Neutrophil (primary cell): ENCODE measurements around a stretch of chr2.

DNA sequence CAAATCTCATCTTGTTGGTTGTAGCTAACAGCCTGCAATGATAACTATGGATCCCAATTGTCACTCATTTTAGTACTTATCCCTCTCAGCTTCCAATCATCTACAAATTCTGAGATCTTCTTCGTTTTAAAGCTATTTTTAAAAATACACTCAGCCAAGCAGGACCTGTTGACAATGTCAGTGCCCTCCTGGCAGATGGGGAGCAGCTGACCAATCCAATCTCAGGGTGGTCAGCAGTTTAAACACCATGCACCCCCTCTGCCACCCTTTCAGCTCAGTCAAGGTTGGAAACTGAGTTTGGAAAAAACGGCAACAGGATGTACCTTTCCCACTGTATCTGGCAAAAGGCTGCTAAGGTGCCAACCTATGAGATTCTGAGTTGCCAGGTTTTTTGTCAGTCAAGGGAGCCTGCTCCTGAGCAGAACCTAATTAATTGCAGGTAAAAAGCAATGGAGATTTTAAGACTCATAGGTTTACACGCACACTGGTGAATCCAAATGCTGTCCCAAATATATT is 2.2 kb downstream of the ILKAP start:
- PRO-cap = no peak

DNA sequence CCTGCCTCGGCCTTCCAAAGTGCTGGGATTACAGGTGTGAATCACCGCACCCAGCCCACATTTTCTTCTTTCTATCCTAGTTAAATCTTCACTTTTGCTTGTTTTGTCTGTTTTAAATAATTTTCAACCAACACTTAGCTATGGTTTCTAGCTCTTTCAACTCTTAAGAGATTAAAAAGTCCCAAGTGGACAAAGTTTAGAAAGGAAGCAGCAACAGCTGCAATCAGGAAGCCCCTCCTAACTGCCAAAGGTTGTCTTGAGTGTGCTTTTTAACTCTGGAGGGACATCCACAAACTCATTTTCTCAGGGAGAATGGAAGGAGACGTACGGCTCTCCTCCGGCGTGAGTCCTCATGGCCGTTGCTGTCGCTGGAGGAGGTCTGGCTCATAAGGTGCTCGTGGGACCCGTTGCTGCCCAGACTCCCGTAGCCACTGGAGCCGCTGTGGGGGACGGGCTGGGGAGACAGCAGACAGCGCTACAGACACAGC is 20.7 kb upstream of the HES6 start:
- PRO-cap = no peak

DNA sequence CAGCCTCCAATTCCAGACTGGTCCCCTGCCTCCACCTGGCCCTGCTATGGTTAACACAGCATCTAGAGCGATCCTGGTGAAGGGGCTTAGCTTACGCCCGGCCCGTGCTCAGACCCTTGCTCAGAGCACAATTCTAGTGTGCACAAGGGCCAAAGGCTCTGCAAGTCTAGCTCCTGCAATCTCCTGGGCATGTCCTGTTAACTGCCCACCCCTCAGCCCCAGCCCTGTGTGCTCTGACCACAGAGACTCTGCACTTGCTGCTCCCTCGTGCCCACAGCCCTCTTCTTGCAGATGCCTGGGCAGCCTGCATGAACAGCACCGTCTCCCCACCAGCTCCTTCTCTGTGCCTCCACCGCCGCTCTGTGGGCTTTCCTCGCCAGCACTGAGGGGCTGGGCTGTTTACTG is 6.4 kb downstream of the PER2 start:
- PRO-cap = no peak

DNA sequence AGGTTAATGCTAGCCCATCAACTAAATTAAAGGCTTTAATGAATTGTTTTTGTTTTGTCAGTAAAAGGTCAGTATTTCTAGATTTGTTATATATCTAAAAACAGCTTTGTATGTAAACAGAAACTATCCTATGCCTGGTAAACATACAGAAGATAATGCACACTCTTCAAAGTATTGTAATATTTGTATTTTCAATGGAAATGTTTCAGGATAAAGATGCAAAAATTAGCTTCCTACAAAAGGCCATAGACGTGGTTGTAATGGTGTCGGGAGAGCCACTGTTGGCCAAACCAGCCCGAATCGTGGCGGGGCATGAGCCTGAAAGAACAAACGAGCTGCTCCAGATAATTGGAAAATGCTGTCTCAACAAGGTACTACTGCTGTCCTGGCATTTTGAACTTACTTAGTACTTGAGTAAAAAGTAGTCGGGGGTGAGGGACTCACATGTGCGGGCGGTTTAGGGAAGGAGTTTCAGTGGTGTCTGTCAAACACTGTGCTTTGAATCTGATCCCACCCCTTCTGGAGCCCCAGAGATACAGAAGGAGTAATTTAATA is 5.4 kb downstream of the TRAF3IP1 start:
- PRO-cap = no peak

DNA sequence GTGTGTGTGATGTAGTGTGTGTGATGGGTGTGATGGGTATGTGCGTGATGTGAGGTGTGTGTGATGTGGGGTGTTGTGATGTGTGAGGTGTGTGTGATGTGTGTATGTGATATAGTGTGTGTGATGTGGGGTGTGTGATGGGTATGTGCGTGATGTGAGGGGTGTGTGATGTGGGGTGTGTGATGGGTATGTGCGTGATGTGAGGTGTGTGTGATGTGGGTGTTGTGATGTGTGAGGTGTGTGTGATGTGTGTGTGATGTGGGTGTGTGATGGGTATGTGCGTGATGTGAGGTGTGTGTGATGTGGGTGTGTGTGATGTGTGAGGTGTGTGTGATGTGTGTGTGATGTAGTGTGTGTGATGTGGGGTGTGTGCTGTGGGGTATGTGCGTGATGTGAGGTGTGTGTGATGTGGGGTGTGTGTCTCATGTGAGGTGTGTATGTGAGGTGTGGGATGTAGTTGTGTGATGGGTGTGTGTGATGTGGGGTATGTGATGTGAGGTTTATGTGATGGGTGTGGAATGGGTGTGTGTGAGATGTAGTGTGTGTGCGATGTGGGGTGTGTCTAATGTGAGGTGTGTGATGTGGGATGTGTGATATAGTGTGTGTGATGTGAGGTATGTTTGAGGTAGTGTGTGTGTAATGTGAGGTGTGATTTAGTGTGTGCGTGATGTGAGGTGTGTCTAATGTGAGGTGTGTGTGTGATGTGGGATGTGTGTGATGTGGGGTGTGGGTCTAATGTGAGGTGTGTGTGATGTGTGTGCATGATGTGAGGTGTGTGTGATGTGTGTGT is 55.0 kb downstream of the TWIST2 start:
- PRO-cap = no peak

- PRO-cap = no peak
These were observed 159.1 kb downstream of the TWIST2 start for GRCh38 chr2:239006912-239007495.

DNA sequence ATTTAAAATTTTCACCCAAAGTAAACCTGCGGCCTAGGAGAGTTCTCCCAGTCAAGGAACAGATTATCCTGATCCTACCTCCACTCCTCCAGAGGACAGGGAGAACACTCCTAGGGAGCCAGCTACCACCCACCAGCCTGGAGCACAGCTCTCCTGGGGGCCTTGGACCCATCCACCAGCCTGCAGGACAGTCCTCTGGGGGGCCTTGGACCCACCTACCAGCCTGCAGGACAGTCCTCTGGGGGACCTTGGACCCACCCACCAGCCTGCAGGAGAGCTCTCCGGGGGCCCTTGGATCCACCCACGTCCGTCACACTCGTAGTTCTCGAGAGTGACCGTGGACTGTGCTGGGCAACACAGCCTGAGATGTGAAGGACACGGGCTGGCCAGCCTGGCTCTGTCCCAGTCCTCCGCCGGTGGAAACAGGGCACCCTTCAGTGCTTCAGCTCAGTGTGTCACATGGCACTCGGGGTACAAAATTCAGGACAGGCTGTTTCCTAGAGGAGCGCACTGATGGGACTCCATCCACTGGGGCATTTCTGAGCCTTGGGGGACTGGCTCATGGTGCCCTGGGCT is 211.9 kb downstream of the TWIST2 start:
- PRO-cap = no peak

GRCh38 chr2:239072075-239072412 is 224.2 kb downstream of the TWIST2 start:
- PRO-cap = no peak

DNA sequence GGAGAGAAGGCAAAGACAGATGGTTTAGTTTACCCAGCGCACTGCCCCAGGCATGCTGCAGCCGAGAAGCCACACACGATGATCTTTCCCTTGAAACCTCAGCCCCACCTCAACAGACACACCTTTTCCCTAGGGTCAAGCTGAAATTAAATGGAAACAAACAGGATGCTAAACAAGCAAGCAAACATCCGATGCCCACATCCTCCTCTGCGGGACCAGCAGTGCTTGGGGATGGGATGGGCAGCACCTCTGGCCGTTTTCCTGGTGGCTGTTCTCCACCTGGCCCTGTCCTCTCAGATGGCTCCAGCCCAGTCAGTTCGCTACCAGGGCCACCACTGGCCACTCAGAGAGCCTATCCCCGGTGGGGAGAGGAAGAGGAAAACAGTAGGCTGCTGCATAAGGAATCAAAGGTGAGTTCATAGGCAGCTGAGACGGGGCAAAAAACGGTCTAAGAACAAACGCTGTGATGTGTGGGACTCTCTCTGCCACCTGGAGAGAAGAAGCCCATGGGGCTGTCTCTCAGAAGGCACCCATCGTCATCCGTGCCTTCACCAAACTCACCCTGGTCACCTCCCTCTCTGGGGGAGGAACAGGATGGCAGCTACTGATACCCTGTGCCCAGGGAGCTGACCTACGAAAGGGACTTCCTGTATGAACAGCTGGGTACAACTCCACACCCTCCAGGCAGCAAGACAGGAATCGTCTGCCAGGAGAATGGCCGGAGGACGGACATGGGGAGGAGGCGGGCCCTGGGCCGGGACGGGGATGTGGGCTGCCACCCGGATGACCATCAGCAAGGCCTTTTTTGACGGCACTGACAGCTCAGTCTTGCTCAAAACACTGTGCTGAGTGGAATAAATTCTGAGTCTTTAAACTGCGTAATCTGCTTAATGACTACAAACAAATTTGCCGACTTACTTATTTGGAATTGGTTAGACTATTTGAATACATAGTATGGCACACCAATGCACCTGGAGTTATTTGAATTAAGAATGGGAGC is 243.7 kb downstream of the HDAC4 start:
- PRO-cap = no peak

DNA sequence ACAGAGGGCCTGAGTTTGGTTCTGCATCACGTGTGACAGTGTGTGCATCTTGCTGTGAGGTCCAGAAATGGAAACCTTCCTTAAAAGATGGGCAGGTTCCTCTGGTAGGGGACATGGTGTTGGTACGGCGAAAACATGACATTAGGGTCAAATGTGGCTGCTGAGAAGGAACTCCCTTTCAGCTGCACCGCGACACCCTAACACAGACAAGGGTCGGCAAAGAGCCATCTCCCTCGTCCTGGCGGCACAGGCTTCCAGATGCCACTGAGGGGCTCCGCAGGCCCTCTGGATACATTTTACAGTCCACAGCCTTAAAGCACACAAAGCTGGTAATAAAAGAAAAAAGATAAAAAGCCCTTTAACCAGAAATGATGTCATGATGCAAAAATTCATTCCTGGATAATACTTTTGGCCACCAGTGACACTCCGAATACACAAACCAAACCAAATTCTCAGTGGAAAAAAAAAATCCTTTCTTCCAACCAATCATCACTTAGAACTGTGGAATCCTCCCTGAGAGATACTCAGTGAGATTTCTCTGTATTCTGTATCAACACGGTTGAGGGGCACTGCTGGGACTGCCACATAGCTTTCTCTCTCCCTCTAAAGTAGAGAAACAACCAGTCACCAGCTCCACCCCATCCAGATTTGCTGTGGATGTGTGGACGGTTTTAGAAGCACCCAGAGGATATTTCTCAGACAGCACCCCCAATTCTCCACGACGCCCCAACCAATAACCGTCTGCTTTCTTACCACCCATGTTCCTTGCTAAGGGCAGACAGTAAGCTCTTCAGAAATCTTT is 174.8 kb downstream of the HDAC4 start:
- PRO-cap = no peak

- PRO-cap = no peak
These were observed 153.9 kb downstream of the HDAC4 start for GRCh38 chr2:239246762-239247406.

- PRO-cap = no peak
These were observed 153.2 kb downstream of the HDAC4 start for GRCh38 chr2:239247407-239248169.

- PRO-cap = no peak
These were observed 150.9 kb downstream of the HDAC4 start for GRCh38 chr2:239249786-239250400.

GRCh38 chr2:239251636-239252344 is 149.0 kb downstream of the HDAC4 start:
- PRO-cap = no peak

GRCh38 chr2:239269238-239269805 is 131.5 kb downstream of the HDAC4 start:
- PRO-cap = no peak

GRCh38 chr2:239274190-239274626 is 126.6 kb downstream of the HDAC4 start:
- PRO-cap = no peak

DNA sequence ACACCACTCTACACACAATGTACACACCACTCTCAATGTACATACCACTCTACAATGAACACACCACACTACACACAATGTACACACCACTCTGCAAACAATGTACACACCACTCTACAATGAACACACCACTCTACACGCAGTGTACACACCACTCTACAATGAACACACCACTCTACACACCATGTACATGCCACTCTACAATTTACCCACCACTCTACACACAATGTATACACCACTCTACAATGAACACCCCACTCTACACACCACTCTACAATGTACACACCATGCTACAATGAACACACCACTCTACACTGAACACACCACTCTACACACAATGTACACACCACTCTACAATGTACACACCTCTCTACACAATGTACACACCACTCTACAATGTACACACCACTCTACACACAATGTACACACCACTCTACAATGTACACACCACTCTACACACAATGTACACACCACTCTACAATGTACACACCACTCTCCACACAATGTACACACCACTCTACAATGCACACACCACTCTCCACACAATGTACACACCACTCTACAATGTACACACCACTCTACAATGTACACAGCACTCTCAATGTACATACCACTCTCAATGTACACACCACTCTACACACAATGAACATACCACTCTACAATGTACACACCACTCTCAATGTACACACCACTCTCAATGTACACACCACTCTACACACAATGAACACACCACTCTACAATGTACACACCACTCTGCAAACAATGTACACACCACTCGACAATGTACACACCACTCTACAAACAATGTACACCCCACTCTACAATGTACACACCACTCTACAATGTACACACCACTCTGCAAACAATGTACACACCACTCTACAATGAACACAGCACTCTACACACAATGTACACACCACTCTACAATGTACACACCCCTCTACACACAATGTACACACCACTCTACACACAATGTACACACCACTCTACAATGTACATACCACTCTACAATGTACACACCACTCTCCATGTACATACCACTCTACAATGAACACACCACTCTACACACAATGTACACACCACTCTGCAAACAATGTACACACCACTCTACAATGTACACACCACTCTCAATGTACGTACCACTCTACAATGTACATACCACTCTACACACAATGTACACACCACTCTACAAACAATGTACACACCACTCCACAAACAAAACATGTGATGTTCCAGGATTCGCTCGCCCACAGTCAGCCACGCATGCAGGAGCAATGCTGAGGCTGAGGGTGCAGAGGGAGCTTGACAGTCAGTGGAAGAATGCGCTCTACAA is 118.5 kb downstream of the HDAC4 start:
- PRO-cap = no peak

- PRO-cap = no peak
These were observed 106.8 kb downstream of the HDAC4 start for GRCh38 chr2:239293873-239294562.

DNA sequence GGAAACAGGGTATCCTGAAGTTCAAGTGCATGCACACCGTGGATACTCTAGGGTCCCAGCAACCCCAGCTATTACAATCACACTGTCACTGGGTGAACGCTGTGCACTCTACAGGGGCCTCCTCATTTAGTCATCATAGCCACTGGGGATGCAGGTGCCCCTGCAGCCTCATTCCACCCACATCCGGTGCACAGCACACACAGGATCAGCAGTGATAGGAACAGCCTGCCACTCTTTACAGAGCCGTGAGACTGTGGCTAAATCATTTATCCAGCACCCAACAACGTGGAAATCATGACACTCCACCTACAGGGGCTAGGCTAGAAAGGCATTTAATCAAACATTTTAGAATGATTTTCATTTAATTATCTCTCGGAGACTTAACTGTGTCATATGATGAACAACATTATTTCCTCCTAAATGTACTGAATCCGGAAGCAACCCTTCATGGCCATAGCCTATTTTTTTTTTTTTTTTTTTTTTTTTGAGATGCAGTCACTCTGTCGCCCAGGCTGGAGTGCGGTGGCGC is 102.4 kb downstream of the HDAC4 start:
- PRO-cap = no peak

DNA sequence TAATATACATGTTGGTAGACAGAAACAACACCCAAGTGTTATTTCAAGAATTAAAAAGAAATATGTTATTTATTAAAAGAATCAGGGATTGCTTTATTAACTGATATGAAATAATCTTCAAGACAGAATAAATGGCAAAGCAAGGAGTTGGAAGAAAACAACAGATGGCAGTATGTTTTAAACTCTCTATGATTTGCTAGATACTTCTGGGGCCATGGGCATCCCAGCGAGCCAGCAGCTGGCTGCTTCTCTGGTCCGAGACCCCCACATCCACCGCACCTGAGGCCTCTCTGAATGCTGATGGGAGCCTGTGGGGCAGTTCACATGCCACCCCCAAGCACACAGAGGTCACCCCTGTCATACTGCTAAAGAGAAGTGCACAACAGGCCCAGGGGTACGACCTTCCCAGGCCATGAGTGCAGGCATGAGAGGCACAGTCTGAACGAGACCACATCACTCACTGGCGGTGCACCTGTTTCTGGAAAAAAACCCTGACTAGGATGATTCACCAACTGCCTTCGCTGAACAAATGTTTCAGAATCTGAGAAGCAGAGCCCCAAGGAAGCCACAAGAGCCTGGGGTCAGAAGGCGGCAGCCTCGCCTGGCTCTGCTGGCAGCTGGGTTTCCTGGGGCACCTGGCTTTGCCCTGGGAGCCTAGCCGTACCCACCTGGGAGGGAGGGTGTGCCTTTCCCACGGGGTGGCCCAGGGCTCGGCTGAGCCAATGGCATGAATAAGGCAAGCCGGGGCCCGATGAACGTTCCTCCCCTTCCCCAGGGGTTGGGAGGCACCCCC is 74.1 kb downstream of the HDAC4 start:
- PRO-cap = no peak